Pulmonary artery (tissue), 1 donor: Measurements from ENCODE around the genes PTGFR, SAMD13, GNG5 and DDAH1.

DNA sequence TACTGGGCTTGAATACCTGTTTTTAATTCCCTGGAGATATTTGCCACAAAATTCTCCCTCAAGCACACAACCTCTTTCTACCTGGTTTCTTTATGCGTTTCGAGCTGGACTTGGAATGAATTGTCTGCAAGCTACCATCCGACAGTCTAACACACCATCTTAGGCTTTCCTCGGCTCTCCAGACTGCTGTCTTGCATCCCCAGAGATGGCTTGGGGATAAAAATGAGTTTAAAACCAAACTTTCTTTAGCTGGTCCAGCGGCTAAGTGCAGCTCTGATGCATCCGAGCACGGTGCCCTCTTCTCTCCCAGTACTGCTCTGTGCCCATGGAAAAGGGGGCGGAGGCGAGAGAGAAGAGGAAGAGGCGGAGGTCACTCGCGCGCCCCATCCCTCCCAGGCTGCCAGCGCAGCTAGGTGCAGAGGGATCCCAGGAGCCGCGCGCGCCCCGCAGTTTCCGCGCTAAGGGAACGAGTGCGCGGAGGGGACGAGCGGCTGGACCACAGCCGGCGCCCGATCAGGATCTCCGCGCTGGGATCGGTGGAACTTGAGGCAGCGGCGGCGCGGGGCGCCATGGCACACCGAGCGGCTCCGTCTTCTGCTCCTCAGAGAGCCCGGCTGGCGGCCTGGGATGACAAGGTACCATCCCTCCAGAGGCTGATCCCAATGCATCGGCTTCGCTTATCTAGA is at the start of gene PTGFR:
Gene PTGFR, plus strand, starts transcription at position 373 of the 686 bp plus-strand sequence.
- PRO-cap, result no peak

GRCh38 chr1:78492426-78492789 is 1.6 kb downstream of the PTGFR start:
- PRO-cap, result no peak

DNA sequence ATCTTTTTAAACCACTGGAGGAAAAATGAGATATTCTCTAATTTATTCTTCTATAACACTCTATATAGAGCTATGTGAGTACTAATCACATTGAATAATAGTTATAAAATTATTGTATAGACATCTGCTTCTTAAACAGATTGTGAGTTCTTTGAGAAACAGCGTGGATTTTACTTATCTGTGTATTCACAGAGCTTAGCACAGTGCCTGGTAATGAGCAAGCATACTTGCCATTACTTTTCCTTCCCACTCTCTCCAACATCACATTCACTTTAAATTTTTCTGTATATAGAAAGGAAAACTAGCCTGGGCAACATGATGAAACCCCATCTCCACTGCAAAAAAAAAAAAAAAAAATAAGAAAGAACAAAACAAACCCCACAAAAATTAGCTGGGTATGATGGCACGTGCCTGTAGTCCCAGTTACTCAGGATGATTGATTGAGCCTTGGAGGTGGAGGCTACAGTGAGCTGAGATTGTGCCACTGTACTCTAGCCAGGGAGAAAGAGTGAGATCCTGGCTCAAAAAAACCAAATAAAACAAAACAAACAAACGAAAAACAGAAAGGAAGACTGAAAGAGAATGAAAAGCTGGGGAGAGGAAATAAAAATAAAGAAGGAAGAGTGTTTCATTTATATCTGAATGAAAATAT is 7.5 kb upstream of the IFI44 start:
- PRO-cap, result no peak

GRCh38 chr1:81410831-81411404 is 389.8 kb upstream of the ADGRL2 start:
- PRO-cap, result no peak

DNA sequence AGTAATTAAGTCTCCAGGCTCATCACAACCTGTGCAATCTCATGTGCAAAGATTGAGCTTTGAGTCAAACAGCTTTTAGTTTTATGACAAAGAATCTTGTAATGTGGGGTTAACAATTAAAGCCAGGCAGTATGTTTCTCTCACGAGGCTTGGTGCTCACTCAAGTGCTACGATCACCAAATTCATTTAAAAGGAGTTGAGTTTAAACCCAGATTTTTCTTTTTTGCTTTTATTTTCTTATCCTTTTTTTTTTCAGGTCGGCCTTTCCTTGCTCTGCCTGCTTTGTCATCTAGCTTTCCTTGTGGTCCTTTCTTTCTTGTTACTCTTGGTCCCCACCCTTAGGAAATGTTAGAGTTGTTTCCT is 1037.1 kb downstream of the ADGRL2 start:
- PRO-cap, result no peak

DNA sequence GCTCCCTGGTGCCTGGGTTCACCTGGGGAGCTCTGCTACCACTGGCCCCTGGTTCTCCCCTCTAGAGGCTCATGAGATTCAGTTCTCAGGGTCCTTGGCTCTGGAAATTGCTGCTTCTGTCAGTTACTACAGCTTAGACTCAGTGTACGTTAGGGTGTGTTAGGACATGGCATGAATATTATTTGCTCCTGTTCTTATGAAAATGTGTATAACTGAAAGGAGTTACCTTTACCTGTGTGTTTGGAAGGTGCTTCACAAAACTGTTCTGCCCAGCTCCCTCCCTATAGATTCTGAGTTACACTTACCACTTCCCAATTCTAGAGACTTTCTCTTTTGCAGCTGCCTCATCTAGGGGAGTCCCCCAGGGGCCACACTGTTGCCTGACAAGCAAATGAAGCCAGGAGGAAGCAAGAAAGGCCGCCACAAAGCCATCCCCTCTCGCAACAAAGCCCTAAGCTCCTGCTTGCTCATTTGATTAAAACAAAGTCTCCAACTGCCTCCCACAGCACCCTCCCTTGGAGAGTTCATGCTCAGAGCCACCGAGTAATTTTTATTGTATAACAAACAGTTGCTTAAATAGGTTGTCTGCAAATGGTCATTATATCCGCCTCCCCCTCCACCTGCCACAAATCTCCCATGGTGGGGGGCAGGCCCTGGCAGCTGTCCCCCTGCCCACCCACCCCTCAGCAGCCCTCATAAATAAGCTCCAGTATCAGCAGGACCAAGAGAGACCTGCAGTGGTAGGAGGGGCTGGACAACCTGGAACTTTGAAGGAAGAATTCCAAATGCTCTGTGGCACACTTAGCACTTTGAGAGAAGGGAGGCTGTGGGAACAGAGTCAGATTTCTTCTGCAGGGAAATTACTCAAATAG is 237.8 kb downstream of the TTLL7 start:
- PRO-cap, result no peak

DNA sequence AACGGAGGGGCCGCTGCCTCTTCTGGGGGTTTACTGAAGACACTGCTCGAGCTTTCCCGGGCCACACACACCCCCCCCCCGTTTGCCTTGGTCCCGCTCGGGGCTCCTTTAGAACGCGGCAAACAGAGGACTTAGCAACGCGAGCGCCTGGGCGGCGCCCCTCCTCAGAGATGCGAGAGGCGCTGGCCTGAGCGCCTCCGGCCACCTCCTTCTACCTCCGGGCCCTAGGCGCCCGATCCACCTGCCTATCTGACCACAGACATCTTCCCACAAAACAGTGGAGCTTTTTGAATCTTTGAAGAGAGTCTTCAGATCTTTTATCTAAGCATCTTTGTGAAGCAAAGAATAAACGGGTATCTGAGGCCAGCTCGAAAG is 370 bp upstream of the TTLL7 start:
- PRO-cap, result bidirectional peak, plus-strand start at position 137 of the sequence, minus-strand start at position 84 of the sequence

GRCh38 chr1:84271415-84272048 is 30.0 kb upstream of the SAMD13 start:
- PRO-cap, result no peak

DNA sequence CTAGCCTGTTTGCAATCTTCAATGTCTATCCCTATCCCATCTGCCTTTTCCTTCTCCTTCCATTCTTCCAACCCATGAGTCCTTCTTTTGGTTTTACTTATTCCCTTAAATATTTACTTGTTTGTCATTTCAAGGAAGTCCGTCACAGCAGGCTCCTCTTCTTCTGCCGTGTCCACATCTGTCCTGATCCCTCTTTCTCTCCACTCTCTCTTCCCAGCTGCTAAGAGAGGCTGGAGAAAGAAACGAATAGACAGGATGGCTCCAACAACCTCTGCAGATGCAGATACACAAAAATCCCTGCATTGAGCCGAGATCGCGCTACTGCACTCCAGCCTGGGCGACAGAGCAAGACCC is 4.0 kb upstream of the SAMD13 start:
- PRO-cap, result no peak

DNA sequence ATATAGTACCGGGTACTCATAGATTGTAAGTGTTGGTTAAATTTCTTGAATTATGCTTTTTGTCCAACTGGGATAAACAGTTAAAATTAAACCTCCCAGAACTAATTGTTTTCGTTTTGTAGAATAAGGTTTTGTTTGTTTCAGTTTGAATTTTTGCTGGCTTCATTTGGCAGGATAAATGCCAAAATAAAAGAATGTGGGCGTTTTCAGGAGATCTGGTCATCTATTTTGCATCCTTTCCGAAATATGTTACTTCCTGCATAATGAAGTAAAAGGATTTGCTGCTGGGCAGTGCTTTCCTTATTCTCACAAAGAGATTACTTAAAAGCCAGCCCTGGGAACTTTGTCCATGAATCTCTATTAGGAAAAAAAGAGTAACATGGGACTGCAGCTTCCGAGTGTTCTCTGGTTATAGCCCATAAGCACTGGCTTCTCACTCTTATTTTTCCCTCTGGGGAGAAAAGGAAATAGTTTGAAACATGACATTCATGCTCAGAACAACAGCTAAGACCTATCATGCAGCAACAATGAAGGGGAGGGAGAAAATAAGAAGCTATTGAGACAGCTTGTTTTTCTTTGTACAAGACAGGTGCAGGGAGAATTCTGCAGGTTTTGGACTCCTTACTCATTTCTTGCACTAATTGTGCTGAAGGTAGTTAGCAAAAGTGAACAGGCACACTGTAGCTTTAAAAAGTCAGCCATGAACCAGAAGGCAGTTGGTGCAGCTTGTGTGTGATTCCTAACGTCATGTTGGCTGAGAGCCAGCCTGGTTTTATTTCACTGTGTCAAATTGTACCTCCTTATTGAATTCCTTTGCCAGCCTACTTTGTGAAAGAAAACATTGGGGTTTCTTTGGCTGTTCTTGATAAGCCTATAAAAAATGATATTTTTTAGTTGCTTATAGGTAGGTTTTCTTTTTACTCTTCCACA is at the start of gene SAMD13:
Gene SAMD13, plus strand, starts transcription at position 811 of the 930 bp plus-strand sequence.
- PRO-cap, result no peak

DNA sequence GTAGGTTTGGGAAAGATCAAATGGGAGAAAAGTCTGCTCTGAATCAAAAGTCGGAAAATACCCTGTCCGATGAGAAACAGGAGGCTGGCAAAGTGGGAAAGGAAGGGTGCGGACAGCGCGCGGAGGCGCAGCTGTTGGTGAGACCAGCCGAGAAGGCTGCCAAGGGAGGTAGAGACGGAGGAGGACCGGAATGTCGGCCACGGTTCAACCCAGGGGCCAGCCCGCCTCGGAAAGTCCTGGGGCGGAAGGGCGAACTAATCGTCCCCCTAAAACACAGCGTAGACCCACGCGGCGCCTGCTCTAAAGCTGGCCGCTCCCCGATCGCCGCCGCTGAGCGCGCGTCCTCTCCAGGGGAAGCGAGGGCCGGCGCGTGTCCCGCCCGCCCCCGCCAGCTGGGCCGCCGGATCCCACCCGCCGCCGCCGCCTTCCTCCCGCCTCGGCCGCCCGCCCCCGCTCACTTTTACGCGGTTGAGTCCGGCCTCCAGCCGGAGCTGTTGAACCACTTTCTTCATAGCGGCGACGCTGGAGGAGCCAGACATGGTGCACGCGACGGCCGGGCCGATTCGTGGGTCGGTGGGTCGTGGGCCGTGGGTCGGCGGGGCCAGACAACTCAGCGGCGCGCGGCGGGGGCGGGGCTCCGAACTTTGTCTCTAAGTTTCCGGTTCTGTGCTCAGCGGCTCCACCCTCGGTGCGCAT is 485 bp upstream of the SPATA1 start:
- PRO-cap, result unidirectional peak, plus-strand start at position 90 of the sequence; bidirectional peak, plus-strand start outside the sequence, minus-strand start at position 652 of the sequence

GRCh38 chr1:84506249-84507186 is at the start of gene GNG5:
GNG5 (minus strand) TSS chr1:84506581.
- PRO-cap, result bidirectional peak, plus-strand start at chr1:84506304, minus-strand start at chr1:84506204; bidirectional peak, plus-strand start at chr1:84506773, minus-strand start at chr1:84506578

DNA sequence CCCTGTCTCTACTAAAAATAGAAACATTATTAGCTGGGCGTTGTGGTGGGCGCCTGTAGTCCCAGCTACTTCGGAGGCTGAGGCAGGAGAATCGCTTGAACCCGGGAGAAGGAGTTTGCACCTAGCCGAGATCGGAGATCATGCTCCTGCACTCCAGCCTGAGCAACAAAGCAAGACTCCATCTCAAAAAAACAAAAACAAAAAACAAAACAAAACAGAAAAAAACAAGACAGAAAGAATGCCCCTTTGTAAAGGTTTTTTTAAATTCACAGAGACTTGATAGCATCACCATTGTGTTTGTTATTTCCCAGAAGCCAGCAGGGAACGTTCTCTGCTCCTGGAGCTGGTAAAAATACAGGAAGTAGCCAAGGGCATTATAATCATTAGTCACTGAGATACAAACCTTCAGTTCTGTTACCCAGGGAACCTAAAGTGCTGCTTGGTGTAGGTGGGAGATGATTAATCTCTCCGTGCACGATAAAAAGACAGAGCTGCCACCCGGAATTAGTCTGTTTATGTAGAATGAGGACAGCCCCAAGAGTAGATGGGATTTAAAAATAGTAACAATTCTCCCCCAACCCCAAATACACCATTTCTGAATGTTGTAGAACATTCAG is 45.0 kb upstream of the CTBS start:
- PRO-cap, result no peak

- PRO-cap, result no peak
Measured at GRCh38 chr1:84693208-84693378, 2.8 kb upstream of the SSX2IP start.

DNA sequence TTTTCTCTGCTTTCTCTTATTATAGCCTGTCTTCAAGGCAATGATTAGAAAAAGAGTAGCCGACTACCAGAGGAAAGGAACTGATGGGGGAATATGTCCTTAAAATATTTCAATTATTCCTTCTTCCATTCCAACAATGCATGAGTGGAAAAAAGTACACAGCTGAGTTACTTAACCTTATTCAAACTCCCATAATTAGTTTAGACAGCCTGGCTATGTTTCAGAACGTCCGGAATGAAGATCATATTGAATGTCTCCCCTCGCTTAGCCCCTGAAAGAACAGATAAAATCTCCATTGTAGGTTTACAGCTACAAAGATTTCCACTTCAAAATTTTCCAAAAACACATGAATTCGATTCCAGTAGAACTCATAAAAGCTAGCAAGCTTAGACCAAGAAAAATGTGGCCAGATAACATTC is 29.2 kb upstream of the SSX2IP start:
- PRO-cap, result no peak

DNA sequence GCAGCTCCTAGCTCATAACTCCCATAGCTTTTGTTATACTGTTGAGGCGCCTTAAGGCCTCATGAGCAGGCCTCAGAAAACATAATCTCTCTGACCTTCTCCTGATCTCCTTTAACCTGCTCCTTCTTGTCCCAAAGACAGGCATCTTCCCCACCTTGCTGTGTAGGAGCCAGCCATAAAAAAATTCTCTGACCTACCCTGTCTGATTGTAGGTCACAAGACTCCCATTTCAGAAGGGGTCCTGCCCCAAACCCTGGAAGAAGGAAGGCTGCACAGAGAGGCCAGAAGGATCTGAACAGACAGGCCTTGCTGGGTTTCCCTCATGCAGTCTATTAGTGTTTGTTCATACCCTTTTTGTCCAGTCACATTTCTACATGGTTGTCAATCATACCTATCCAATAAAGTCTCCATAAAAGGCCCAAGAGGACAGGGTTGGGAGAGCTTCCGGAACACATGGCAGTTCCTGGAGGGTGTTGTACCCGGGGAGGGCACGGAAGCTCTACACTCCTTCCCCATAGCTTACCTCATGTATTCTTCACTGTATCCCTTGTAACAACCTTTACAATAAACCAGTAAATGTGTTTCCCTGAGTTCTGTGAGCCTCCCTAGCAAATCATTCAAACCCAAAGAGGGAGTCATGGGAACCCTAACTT is 28.2 kb downstream of the MCOLN2 start:
- PRO-cap, result no peak

- PRO-cap, result unidirectional peak, minus-strand start at chr1:85465153; bidirectional peak, plus-strand start at chr1:85465217, minus-strand start at chr1:85465153
Measured at GRCh38 chr1:85465020-85465772, at the start of gene DDAH1. DDAH1 (minus strand) TSS chr1:85465159.

DNA sequence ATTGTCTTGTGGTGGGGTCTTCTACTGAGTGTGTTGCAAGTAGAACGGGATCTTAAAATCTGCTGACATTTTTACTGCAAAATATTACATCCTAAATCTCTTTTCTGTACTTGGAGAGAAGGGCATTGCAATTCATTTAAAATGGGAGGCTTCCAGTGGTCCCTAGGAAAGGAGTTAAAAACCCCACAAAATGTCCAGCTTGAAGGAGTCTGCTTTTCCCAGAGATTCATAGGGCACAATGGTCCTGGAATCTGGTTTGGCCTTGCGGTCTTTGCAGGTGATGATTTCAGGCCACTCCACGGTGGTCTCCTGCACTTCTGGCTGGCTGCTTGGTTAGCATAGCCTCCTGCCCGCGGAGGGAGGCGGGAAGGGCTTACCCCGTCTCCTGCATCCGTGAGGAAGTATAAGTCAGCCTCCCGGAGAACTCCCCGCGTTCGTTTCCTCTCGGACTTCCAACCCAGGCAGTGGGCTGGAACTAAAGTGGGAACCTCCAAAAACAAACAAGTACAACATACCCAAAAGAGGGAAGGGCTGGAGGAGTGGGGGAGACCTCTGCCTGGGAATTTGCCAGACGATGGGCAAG is 1.1 kb upstream of the CCN1 start:
- PRO-cap, result unidirectional peak, plus-strand start at position 411 of the sequence

DNA sequence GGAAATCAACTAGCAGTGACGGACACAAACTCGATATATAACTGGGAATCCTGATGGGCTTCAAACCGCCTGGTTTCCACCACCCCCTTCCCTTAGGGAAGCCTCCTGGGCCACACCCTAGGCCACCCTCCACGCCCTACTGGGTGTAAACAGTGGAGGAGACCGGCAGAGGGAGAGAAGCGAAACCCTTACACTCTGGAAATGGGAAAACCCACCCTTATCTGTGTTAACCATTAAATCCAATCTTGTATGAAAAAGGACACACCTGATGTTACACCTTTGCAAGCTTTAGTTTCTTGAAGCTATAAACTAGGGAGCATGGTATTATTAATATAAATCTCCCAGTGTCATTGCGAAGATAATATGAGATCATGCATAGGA is 650 bp upstream of the ZNHIT6 start:
- PRO-cap, result no peak

- PRO-cap, result no peak
Measured at GRCh38 chr1:86155081-86155789, 1.3 kb downstream of the COL24A1 start.